ENCODE results near the genes SH3GL2 and HAUS6.

GRCh38 chr9:14326105-14326931 is 12.4 kb upstream of the NFIB start:
- PRO-cap = no peak

GRCh38 chr9:14419273-14419732 is 105.4 kb upstream of the NFIB start:
- PRO-cap = no peak

DNA sequence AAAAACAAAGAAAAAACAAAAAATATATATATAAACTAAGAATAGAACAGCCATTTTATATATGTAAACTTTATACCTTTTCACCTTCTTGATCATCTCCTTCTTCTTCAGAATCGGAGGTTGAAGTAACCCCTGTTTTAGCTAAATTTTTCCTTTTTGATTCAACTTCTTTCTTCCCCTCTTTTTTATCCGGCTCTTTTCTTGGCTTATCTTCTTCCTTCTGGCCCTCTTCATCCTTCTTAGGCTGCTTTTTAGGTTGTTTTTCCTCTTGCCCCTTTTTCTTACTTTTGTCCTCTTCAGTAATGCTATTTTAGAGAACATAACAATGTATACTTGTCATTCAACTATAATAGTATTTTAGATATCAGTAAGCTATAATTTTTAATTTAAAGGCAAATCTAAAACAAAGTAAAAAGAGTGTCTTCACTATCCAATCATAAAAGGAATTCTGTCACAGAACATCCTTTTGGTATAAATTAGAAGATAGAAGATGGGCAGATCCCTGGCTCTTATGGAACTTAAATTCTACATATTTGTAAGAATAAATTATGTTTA is 36.8 kb downstream of the PSIP1 start:
- PRO-cap = no peak

GRCh38 chr9:15485628-15486266 is 25.0 kb downstream of the PSIP1 start:
- PRO-cap = no peak

DNA sequence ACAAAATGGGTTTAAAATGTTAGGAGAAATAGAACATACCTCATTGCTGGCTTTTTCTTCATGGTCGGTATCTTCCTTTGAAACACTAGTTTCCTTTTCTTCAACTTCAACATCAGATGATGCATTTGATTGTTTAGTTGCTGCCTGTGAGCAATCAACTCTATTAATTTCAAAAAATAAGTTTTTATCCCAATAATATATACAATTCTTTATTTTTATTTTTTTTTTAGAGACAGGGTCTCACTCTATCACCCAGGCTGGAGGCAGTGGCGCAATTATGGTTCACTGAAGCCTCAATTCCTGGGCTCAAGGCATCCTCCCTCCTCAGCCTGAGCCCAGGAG is 24.0 kb downstream of the PSIP1 start:
- PRO-cap = no peak

- PRO-cap = no peak
Measured at GRCh38 chr9:16139634-16140306, 586.9 kb downstream of the CCDC171 start.

- PRO-cap = no peak
Measured at GRCh38 chr9:16281871-16282135, 588.7 kb downstream of the BNC2 start.

GRCh38 chr9:16337273-16337864 is 533.1 kb downstream of the BNC2 start:
- PRO-cap = unidirectional peak, minus-strand start at chr9:16337408; unidirectional peak, minus-strand start at chr9:16337449; unidirectional peak, plus-strand start at chr9:16337788

DNA sequence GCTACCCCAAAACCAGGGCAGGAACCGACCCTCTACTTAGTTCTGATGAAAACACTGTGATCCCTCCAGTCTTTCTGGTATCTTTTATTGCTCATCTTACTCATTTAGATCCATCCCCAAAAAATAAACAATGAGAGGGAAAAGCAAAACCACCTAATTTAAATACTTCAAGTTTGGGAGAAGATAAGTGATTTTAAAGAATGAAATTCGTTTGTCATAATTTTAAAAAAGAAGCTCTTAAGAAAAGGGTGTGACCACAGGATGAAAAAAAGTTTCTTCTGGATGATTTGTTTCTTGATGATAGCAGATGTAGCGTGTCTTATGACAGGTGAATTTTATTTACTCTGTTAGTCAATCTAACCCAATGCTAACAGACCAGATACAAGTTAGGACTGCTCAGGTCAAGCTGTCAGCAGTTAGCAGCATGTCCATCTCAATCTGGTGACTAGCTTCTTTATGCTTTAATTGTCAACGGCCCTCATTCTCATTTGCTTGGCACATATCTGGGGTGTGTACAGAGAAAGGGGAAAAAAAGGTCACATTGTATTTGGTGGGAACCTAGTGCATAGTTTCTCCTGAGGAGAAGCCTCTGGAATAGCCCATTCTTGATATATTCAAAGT is 456.1 kb downstream of the BNC2 start:
- PRO-cap = no peak

GRCh38 chr9:16708882-16709503 is 161.5 kb downstream of the BNC2 start:
- PRO-cap = no peak

DNA sequence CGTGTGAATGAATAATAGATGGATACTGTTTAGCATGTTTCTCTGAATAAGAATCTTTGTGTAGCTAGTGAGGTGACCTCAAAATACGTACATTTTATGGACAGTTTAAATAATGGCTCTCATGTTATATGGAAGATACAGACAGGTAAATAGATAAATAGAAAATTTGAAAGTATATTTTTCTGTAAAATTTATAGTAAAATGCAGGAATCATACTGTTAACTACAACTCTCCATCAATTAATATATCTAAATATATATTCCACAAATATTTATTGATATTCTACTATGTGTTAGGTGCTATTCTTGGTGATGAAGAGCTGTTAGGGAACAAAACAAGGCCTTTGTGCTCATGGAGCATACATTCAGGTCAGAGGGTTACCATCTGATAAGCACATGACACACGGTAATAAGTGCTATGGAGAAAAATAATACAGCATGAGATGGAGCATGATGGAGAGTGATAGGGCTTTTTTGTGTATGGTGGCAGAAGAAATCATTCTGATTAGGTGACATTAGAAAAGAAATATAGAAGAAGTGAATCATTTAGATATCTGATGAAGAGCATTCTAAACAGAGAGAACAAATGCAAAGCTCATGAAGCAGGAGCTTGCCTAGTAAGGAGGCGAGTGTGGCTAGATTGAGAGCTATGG is 182.5 kb downstream of the CNTLN start:
- PRO-cap = no peak

GRCh38 chr9:17578826-17580081 is at the start of gene SH3GL2:
TSS of gene SH3GL2 (plus strand) at chr9:17579066.
- PRO-cap = bidirectional peak, plus-strand start at chr9:17579123, minus-strand start at chr9:17579013

DNA sequence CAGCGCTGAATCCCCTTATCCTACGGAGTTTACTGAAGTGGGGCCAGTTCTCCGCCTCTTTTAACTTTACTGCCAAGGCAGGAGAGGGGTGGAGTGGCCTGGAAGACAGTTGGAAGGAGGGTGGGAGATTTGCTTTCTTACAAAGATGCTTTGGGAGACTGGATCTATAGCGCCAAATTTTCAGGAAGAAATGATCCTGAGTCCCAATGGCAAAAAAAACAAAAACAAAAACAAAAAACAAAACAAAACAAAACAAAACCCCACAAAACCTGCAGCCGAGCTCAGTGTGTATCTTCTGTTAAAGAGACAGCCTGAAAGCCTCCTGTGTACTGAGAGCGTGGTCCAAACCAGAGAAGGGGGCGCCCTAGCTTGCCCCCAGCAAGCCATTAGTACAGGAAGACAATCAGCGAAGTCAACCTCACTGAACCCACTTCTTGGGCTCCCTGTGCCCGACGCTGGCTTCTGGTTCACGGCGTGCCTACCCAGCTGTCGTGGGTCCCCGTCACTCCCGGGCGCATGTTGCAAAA is 326.7 kb downstream of the SH3GL2 start:
- PRO-cap = no peak

- PRO-cap = no peak
Measured at GRCh38 chr9:18437631-18438148, 36.3 kb upstream of the ADAMTSL1 start.

GRCh38 chr9:18610691-18611534 is 137.0 kb downstream of the ADAMTSL1 start:
- PRO-cap = no peak

DNA sequence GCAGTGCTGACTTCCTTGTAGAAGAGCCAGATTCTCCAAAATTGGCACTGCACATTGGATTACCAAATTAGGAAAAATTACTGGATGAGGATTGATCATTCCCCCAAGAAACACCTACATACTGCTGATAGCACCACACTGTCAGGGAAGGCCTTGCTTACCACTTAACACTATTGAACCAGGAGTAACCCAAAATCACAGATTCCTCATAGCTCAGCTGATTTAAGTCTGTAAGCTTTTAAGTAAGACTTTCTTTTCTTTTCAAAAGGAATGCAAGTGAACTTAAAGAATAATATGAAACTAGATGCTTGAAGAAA is 247.2 kb downstream of the SAXO1 start:
- PRO-cap = no peak

DNA sequence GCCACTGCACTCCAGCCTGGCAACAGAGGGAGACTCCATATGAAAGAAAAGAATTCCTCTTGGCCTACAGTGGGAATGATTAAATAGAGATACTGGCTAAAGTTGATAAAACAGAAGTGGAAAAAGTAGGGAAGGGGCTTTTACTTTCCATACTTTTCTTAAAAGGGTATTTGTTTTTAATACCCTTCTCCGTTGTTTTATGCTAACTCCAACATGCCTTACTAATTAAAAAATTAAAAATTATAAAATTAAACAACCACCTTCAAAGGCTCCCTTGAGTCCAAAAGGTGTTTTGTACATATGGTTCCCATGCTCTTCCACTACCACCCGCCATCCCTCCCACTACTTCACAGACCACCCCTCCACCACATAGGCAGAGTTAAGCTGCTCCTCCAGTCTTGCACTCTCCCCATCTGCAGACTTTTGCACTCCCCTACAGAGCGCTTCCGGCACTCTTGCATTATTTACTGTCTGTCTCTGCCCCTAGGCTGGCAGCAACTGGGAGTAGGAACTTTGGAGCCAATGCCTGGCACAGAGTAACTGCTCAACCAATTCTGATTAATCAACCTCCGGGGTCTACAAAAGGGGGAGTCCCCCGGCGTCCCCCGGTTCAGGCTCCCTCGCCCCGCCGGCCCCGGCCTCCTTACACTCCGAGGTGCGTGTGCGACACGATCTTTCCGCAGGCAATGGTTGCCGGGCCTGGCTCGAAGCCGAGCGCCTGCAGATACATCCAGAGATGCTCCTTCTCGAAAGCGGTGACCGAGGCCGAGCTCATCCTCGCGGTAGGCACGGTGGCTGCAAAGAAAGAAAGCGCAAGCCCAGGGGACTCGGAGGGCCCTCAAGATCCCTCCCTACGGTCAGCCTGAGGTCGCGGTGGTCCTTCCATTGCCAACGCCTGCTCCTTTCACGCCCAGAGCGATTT is 566 bp downstream of the HAUS6 start:
- PRO-cap = no peak

- PRO-cap = bidirectional peak, plus-strand start at chr9:19103106, minus-strand start at chr9:19102901
Measured at GRCh38 chr9:19102799-19103482, at the start of gene HAUS6. TSS of gene HAUS6 (minus strand) at chr9:19102904.

DNA sequence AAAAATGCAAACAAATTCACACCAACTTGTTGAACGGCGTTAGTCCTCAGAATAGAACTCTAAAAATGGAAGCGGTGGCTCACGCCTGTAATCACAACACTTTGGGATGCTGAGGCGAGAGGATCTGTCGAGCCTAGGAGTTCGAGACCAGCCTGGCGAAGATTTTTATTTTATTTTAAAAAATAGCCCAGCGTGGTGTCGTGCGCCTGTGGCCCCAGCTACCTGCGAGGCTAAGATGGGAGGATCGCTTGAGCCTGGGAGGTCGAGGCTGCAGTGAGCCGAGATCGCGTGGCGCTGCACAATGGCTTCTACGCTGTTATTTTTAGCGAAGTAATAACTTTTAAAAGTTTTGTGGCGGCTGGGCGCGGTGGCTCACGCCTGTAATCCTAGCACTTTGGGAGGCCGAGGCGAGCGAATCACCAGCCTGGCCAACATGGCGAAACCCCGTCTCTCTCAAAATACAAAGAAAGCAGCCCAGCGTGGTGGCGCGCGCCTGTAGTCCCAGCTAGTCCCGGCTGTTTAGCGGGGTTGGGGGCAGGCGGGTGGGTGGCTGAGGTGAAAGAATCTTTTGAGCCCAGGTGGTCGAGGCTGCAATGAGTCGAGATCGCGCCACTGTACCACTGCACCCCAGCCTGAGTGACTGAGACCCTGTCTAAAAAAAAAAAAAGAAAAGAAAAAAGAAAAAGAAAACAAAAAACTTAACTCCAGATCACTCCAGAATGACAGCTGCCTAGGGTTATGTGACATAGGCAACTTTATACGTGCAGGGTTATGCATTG is 794 bp upstream of the PLIN2 start:
- PRO-cap = unidirectional peak, minus-strand start at position 455 of the sequence

DNA sequence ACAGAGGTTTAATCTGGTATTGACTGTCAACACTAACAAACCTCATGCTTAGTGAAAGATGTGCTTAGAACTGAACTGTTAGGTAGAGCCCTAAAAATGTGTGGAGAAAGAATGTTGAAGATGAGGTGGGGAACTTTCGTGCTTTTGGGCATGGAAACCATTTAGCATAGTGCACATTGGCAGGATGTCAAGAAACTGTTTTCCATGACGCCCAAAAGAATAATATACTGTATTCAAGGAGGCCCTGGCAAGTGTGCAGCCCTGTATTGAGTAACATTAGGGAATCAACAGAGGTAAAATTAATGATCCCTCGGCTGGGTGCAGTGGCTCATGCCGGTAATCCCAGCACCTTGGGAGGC is 20.8 kb upstream of the PLIN2 start:
- PRO-cap = no peak

Measured in Calu3 (cell line).